Zone of skin (tissue), 1 donor: ENCODE results near the gene ATF7IP.

DNA sequence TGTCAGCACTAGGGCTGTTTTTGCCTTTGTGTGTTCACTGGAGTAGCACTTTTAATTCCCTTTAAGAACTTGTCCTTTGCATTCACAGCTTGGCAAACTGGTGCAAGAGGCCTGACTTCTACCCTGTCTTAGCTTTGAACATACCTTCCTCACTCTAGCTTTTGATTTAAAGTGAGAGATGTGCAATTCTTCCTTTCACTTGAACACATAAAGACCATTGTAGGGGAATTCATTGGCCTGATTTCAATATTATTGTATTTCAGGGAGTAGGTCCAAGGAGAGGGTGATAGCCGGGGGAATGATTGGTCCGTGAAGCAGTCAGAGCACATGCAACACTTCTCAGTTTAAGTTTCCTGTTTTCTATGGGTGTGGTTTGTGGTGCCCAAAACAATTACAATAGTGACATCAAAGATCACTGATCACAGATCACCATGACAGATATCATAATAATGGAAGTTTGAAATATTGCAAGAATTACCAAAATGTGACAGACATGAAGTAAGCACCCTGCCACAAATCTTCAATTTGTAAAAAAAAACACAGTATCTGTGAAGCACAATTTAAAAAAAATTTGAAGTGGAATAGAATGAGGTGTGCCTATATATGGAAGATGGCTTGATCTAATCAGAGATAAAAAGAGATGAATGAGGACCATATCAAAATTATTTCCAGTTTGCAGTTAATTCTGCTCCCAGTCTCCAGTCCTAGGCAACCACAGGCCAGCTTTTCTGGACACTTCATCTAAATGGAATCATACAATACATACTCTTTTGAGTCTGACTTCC is 23.1 kb downstream of the BORCS5 start:
- RRBS, result no CpG with 5 or more reads among the region's 2 CpGs

- RRBS, result no CpG with 5 or more reads among the region's 1 CpG
Measured at GRCh38 chr12:12450842-12451260, 94.0 kb downstream of the BORCS5 start.

DNA sequence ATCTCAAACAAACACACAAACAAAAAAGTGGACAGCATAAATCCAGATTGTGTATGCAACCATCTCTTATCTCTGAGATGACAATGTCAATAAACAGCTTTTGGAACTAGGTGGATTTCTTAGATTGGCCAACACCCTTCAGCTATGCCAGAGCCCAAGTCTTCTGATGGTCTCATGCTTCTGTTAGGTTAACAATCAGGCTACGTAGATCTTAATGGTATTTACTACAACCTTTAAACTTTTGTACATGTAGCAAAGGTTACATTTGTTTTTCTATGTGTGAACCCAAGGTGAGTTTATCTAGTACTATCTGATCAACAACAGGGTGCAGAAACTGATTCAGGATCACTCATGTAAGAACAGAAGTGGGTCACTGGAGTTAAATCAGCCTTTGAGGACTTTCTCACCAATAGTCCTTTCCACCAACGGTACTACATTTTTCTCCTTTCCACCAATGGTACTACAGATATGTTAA is 73.5 kb downstream of the DUSP16 start:
- RRBS, result no CpG with 5 or more reads among the region's 2 CpGs

GRCh38 chr12:12505855-12506426 is 56.7 kb downstream of the DUSP16 start:
- RRBS, result no CpG with 5 or more reads among the region's 7 CpGs

DNA sequence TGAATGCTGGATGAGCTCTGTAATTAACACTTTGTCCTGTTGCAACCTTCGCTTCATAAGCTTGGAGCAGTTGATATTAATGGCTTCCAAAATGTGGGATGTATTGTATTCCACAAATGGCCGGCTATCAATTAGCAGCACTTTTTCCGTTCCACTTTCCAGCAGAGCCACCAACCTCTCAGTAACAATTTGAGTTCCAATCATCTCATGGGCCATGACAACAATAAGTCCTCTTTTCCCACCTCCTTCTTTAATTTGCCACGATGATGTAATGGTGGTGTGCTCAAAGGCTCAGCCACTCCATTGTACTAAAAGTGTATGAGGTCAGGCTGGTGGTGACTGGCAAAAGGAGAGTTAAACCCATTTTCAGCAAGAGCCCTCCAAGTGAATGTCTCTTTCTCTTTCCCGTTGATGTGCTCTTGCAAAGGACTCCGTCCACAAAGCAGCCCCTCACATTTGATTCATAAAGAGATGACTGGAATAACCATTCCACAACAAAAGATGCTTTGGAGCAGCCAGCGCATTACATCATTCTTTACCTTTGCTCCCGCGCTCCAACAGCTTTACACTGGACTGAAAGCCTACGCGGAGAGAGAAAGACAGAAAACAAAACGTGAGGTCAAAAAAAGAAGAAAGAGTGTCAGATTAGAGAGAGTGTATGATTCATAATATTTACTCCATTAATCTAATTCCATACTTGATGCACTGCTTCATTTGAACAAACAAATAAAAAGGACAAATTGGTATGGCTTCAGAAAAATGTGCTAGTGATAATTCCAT is 41.6 kb downstream of the DUSP16 start:
- RRBS, result no CpG with 5 or more reads among the region's 12 CpGs

GRCh38 chr12:12715142-12716249 is 1.7 kb upstream of the CDKN1B start:
- RRBS, result no CpG with 5 or more reads among the region's 13 CpGs

DNA sequence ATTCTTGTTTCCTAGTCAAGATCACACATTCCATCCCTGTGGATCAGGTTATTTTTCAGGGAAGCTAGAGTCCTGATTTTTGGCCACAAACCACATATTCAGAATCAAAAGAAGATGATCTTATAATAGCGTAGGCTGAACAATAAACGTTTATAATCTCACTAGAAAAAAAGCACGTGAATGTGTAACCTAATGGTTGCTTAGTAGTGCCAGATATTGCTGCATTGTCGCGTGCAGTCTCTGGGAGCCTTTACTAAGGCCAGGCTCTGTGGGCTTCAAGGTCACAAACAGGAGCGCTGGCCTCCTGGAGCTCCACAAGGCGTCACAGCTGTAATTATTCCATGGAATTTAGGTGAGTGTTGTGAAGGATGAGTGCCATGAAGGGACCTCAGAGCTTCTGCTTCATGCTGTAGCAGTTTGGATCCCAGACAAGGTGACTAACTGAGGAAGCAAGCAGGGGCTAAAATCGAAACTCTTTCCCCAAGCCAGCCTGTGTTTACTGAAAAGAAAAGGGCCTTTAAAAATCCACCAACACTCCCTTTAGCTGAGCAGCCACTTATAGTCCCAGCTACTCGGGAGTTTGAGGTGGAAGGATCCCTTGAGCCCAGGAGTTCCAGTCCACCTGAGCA is 17.5 kb downstream of the CDKN1B start:
- RRBS, result no CpG with 5 or more reads among the region's 9 CpGs

GRCh38 chr12:12800275-12801204 is 12.6 kb upstream of the DDX47 start:
- RRBS, result no CpG with 5 or more reads among the region's 13 CpGs

DNA sequence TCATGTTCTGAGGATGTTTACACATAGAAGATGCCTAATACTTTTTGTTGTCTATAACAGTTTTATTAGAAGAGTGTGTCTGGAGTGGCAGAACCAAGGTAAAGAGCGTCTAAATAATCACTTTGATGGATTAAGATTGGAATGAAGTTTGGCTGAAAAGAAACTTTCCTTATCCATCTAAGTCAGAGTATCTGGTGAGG is 18.6 kb downstream of the DDX47 start:
- RRBS, result no CpG with 5 or more reads among the region's 1 CpG

GRCh38 chr12:12838457-12838708 is 25.2 kb downstream of the DDX47 start:
- RRBS, result no CpG with 5 or more reads among the region's 2 CpGs

DNA sequence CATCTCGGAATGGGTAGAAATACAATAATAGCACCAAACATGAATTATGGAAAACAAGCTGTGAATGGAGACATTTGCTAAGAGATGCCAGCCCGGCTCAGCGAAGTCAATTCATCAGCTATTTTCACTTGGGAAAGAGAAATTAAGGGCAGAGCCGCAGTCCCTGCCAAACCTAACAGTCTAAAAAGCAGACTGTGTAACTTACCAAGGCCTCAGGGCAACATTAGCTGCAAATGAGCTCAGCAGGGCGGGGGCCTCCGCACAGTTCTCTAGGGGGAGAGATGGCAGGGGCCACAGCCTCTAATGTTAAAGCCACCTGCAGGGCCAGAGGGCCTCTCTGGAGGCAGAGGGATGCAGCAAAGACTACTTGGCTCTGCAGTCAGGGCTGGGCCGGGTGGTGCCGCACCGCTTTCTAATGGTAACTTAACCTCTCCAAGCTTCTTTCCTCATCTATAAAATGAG is 13.6 kb upstream of the GPRC5A start:
- RRBS, result no CpG with 5 or more reads among the region's 9 CpGs

DNA sequence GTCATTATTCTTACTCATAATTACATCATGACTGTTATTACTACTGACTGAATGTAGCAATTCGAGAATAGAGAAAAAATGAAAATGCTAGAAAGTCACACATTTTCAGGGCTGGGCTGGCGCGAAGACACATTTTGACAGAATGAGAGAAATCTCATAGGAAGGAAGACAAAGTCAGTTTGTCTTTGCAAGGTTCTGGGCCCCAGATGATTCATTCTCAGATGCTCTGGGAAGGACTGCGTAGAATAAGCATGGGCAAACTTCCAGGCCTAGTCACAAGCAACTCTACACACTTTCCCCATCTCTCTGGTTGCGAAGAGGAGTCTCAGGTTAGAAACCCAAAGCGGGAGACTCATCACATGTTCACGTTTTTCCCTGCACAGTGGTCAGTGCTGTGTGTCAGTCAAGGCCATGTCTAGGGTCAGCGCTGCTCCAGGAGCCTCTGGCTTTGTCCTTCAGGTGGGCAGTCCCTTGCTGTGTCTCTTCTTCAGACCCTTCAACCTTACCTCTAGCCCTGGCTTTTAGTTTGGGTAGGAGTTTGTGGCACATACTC is 8.4 kb downstream of the GPRC5A start:
- RRBS, result no CpG with 5 or more reads among the region's 8 CpGs

- RRBS, result no CpG with 5 or more reads among the region's 4 CpGs
Measured at GRCh38 chr12:12909940-12910554, 18.7 kb downstream of the GPRC5A start.

DNA sequence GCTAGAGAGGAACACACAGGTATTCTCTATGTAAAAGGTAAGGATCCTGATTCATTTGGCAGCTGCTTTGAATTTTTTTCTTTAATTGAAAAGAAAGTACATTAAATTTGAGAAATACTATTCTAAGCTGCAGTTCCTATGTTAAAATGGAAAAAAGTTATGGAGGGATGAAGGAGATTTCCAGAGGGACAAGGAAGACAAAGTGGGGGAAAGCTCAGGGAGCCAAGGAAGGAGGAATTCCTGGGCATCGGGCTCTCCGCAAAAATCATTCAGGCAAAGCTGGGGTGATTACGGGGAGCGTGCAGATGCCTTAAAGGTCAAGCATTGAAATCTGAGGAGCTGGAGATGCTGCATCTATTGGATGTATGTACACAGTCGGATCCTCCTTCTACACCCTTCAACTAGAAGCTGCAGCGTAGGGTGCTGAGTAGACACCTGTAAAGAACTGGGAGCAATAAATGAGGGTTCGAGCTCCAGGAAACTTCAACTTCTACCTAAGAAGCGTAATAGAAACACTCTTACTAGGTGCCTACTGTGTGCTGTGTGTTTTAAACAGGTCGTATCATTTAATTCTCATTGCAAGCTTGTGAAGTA is 700 bp upstream of the FAM234B start:
- RRBS, result no CpG with 5 or more reads among the region's 9 CpGs

GRCh38 chr12:13095518-13095997 is 7.9 kb downstream of the GSG1 start:
- RRBS, result no CpG with 5 or more reads among the region's 4 CpGs

GRCh38 chr12:13124741-13125629 is 21.5 kb upstream of the GSG1 start:
- RRBS, result no CpG with 5 or more reads among the region's 7 CpGs

DNA sequence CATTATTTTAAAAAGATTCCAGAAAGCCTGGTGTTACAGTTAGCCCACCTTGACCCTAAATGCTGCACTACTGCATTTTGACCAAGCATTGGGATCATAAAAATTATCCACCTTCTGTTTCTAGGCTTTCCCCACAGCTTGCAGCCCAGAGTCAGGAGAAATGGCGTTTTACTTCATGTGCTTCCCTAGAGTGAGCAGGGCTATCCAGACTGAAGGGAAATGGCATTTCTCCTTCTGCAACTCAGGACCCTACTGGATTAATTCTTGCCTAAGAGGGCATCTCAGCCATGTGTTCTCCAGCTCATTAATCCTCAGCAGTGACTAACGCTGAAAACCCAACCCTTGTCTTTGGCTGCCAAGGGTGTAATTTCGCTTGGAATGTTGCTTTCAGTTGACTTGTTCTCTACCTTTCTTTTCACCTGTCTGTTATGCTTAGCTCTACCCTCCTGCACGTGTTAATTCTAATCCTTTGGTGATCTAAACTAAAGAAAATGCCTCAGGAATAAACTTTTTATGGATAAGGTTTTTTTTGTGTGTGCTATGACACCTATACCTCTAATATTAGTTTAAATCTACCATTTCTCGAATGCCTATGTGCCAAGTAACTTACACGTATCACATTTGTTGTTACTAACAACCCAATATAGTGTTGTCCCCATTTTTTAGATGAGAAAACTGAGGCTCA is 21.0 kb upstream of the EMP1 start:
- RRBS, result no CpG with 5 or more reads among the region's 6 CpGs

DNA sequence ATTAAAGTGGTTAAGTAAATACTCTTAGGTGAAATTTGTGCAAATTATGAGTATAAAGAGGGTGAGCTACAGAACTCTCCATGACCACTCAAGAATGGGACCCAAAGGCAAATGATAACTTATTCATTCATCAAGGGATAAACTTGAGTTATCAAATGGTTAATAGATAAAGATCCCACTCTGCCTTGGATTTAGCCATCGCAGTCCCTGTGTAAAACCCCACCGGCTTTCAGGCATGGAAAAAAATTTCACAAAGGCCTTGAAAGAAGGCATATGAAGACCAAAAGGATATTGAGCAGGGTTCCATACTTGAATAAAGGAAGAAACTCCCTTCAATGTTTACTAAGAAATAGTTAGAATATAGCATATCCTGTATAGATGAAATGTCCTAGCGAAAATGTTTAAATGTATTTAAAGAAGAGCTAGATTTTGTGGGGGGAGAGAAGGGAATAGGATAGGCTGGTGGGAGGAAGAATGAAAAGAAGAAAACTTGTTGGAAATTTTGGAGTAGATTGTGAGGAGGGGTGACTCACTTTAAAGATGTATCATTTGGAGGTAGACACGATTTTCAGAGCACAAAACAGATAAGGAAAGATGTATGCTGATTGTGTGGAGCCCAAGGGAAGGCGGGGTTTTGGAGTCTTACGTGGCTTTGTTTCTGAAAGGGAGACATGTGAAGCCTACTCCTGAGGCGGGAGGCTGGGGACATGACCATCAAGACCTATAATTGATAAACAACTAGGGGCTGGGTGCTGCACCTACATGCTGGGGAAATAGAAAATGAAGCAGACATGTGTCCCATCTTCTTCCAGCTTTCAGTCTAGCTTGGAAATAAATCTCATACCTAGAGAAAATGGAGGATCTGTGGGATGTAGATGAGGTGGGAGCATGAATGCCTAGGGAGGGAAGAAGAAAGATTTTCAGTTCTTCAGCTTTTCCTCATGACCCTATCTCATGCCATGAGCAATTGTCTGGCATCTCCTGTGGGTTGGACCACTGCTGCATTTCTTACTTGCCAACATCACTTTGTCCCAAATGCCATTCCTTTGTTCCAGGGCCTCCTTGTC is 21.8 kb downstream of the EMP1 start:
- RRBS, result no CpG with 5 or more reads among the region's 7 CpGs

DNA sequence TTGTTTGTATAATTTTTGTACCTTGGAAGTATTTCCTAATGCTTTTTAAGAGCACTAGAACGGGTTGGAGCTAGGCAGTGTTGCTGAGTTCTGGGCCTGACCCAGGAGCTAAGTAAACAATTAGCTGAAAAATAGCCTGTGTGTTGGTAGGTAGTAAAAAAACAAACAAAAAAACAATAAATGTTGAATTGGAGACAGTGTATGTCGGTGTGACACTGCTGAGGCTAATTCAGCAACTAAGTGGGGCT is 244.4 kb downstream of the EMP1 start:
- RRBS, result no CpG with 5 or more reads among the region's 2 CpGs

DNA sequence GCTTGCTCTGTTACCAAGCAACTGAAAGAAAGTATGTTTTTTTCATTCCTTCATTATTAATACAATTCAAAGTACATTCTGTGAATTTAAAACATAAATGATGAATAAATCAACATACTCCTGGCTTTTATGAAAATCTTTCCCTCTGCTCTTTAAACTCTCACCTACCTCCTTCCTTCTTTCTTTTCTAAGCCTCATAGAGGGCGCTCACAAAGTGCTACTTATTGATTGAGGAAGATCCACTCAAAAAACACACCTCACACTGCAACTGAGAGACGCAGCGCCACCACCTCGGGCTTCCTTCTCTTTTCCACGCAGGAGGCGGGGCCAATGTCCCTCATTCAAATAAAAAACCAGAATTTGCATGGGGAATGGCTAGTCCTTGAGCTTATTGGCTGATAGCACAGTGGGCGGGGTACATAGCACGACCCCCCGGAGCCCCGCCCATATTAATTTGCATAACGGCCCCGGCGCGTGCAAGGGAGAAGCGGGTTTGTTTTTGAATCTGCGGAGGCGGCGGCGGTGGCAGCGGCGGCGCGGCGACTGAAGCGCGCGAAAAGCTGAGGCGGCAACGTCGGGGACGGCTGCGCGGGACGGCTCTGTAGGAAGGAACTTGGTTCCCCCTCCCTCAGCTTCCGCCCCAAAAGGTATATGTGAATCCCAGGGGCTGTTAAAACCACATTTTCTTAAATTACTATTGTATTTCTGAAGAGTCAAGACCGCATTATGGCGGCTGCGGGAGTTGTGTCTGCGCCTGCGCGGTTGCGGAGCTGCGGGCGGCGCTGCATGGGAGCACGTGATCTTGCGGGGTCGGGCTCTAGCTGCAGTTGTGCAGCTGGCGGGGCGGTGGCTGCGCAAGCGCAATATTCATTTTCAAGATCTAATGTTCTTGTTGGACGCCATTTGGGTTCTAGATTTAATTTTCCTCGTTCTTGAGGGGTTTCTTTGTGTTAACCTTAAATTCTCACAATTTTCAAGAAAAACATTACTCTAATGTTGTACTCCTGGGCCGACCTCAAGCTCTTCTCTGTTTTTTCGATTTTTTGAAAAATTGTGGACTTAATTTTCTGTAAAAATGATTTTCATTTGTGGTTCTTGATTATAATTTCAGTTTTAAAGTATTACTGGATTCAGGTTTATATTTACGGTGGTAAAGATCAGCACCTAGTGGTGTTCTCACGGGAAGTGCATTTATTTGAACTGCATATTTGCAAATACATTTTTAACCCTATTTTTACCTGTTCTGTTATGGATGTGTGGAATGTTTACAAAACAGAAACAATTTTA is at the start of gene ATF7IP:
Gene ATF7IP (plus strand): TSS at position 502 of the 1,287 bp plus-strand sequence.
- RRBS, result 0% methylated on average over 3 of the region's 58 CpGs